Ishikawa (cell line): ENCODE measurements around a stretch of chr2.

- RRBS, result no CpG with 5 or more reads among the region's 9 CpGs
These were observed 387.6 kb upstream of the TNP1 start for GRCh38 chr2:217247372-217248007.

DNA sequence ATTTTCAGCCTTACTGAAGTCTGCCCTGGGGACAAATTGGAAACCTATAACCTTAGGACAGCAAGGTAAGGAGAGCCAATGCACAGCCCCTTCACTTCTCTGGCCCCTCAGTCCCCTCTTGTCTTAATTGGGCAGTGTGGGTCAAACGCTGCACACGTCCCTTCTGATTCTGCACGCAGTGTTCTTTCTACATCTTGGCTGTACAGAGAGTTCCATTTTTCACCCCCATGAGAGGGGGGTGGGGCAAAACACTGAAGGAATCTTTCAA, 389.9 kb upstream of the TNP1 start:
- RRBS, result no CpG with 5 or more reads among the region's 3 CpGs

GRCh38 chr2:217331535-217332132, 471.8 kb upstream of the TNP1 start:
- RRBS, result no CpG with 5 or more reads among the region's 2 CpGs

DNA sequence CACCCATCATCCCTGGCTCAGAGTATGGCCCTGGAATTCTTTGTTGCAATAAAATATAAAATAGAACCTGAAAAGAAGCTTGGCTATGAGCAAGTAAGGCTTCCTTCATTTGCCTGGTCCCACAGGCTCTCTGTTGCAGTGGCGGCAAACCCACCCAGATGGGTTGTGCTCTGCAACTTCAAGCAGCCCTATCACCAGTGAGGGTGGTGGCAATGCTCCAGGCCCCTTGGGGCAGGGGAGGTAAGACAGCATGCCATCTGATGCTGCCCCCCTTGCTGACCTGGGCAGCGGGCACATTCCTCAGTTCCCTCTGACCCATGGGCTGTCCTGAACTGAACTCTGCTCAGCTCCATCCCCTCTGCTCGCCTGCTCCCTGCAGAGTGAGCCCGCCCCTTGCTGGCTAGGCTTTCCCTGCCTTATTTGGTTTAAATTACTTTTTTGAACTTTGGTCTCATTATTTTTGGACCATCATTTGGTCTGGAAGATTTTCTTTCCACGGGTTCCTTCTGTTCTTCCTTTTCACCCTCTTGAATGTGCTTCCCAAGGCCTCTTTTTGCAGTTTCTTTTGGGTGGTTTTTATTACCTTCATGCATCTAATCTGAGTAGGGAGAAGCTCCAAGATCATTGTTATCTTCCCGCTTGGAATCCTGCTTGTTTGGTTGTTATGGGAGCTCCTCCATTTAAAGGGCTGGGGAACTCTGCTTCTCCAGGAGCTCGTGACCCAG, 565.5 kb downstream of the TNS1 start:
- RRBS, result no CpG with 5 or more reads among the region's 7 CpGs

GRCh38 chr2:217672248-217672992, 330.4 kb downstream of the TNS1 start:
- RRBS, result no CpG with 5 or more reads among the region's 5 CpGs

DNA sequence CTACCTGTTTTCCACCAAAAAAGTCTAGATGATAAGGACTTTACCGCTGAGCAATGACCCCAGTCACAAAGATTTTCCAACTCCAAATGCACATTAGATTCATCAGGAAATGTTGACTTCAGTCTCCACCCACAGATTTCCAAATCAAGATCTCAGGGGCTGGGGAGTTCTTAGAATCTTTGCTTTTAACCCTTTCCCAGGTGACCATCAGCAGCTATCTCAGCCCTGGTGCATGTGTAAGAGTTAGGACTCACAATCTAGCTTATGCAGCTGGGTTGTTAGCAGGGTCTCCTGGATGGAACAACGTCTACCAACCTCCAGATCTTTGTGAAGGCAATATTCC, 316.4 kb downstream of the TNS1 start:
- RRBS, result no CpG with 5 or more reads among the region's 2 CpGs

- RRBS, result no CpG with 5 or more reads among the region's 8 CpGs
These were observed 166.9 kb downstream of the TNS1 start for GRCh38 chr2:217835940-217836185.

DNA sequence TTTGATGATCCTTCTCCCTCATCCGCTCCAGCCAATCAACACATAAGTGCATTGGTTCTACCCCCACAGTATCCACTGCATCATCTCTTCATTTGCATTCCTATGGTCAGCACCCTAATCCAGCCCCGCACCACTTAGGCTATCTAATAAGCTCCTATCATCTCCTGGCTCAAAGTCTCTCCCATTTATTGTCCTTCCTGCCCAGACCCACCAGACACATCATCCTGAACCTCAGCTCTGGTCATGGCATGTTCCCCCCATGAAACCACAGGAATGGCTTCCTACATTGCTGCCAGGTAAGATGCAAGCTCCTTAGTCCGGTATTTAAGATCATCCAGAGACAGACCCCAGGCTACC, 158.7 kb downstream of the TNS1 start:
- RRBS, result no CpG with 5 or more reads among the region's 3 CpGs

GRCh38 chr2:217887575-217888095, 115.2 kb downstream of the TNS1 start:
- RRBS, result no CpG with 5 or more reads among the region's 7 CpGs

- RRBS, result no CpG with 5 or more reads among the region's 7 CpGs
These were observed 114.4 kb downstream of the TNS1 start for GRCh38 chr2:217888393-217888773.

DNA sequence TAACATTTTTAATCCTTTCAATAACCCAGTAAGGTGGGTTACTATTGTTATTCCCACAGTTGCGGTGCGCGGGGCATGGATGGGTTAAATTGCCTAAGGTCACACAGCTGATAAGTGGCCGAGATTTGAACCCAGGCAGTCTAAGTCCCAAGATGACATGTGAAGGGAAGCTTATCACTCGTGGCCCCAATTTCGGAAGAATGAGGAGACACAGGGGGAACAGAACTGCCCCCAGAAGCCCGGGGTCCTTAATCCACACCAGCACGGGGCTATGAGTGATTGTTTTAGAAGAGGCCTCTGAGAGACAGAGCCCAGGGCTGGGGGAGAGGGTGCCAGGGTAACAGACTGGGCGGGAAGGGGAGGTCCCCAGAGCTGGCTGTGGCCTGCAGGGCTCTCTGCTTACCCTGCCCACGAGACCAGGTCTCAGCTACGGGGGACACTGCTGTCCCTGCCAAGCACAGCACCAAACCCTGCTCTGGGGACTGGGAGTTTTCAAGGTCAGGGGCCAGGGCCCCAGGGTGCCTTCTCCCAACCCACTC, 80.9 kb downstream of the TNS1 start:
- RRBS, result no CpG with 5 or more reads among the region's 11 CpGs

GRCh38 chr2:217931091-217931750, 71.6 kb downstream of the TNS1 start:
- RRBS, result no CpG with 5 or more reads among the region's 8 CpGs

GRCh38 chr2:217935097-217935451, 67.7 kb downstream of the TNS1 start:
- RRBS, result no CpG with 5 or more reads among the region's 3 CpGs

DNA sequence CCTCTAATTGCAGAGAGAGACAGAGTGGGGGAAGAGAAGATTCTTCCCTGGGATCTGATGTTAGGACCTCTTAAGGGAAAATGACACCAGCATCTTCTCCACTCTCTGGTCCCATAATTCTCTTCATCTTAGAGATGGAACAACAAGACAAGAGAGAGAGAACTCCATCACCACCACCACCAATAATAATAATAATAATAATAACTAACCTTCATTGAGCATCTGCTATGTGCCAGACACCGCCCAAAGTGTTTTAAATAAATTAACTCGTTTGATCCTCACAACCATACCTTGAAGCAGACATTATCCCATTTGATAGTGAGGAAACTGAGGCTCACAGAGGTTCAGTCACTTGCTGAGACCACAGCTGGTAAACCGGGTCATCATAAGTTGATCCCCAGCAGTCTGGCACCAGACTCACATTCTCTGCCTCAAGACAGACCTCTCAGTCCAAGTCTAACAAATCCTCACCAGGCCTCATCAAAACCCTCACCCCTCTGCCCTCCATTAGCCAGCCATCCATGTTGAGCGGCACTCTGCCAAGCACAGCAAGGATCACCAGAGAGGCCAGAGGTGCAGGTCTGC, 63.8 kb downstream of the TNS1 start:
- RRBS, result no CpG with 5 or more reads among the region's 4 CpGs

DNA sequence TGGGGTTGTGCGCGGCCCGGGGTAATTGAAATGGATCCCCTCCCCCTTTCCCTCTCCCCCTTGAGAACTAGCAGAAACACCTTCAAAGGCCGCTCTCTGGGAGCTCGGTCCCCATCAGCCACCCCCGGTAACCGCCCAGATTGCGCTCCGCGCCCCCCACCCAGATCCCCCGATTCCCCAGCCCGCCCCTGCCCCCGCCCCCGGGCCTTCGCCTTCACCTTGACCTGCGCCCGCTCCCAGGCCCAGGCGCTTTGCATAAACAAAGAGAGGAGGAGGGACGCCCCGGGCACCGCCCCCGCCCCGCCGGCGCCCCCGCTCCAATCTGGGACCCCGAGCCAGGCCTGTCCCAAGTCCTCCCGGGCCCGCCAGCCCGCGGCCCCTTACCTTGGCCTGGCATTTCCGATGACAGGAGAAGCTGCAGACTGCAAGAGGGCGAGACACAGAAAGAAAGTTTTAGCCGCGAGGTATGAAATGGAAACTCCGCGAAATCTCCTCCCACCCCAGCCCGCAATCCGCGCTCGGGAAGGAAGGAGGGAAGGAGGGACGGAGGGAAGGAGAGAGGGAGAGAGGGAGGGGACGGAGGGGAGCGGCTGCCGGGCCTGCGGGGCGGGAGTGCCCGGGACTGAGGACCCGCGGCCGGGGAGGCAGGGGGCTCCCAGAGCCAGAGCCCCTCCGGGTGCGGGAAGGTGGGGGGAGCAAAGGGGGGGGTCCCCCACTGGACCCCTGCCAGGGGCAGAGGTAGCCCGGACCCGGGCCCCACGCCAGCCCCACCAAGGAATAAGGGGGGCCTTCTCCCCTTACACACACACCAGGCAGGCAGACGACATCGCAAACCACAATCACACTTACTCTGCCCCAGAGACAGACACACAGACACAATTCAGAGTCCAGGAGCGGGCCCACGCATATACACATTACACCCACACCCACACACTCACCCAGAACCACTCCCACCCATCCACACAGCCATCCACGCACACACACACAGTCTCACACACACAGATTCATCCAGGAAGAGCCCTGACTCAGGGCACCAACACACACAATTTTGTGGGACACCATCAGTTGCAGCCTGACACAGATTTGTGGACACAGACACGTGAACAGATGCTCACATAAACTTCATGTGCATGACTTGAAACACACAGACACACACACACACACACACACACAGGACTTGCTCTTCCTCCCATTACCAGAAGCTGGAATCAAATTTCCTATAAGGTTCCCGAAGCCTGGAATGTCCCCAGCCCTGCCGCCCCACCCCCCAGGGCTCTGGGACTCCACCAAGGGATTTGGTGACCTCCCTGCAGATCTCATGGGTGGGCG, 23.9 kb downstream of the TNS1 start:
- RRBS, result 4% methylated on average over 24 of the region's 65 CpGs

- RRBS, result no CpG with 5 or more reads among the region's 7 CpGs
These were observed 3.9 kb upstream of the TNS1 start for GRCh38 chr2:218006567-218007208.

DNA sequence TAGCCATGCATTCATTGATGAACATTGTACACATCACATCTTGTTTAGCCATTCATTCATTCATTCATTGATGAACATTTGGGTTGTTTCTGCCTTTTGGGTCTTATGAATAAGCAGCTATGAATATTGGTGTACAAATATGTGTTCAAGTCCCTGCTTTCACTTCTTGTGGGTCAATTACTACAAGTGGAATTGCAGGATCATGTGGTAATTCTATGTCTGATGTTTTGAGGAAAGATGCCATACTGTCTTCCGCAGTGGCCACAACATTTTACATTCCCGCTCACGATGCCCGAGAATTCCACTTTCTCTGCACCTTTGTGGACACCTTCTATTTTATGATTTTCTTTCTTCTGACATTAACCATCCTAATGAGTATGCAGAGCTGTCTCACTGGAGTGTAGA, 9.4 kb upstream of the RUFY4 start:
- RRBS, result no CpG with 5 or more reads among the region's 4 CpGs

- RRBS, result no CpG with 5 or more reads among the region's 6 CpGs
These were observed 3.4 kb upstream of the RUFY4 start for GRCh38 chr2:218065508-218066121.

DNA sequence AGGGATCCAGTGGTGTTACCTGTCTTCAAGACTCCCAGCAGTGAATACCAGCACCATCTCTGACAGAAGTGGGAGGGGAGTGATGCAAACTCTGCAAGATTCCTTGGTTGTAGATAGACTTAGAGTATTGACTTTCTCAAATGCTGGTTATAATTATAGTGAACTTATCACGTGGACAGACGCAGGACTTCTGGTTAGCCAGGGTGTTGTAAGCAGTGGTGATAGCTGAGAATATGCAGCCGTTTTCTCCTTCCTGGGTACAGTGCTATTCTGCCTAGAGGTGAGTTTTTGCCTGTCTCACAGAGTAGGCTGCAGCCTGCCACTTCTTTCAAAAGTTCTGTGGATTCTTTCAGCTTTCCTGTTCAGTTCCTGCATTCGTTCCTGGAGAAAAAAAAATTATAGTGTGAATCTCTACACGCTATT, 737 bp upstream of the CXCR2 start:
- RRBS, result no CpG with 5 or more reads among the region's 5 CpGs